Helper T cell (primary cell): ENCODE measurements around a stretch of chr17.

DNA sequence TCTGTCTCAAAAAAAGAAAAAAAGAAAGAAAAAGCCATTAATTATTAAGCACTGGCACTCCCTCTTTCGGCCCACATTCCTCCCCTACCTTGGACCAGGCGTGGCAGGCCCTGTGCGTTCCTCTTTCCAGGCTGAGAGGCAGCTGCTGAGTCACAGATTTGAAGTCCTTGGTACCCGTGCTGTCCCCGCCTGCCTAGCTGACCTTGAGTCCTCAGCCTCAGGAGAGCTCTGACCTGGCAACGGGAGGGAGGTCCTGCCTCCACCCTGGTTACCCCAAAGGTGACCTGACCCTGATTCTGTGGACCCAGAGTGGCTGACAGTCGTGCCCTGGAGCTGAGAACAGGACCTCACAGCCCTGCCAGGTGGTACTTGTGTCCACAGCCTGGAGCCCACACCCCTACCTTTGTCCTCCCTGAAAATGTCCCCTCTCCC lies 4.3 kb downstream of the CDR2L start:
- PRO-cap, 2 experiments, result no peak in any of the 2 experiments

DNA sequence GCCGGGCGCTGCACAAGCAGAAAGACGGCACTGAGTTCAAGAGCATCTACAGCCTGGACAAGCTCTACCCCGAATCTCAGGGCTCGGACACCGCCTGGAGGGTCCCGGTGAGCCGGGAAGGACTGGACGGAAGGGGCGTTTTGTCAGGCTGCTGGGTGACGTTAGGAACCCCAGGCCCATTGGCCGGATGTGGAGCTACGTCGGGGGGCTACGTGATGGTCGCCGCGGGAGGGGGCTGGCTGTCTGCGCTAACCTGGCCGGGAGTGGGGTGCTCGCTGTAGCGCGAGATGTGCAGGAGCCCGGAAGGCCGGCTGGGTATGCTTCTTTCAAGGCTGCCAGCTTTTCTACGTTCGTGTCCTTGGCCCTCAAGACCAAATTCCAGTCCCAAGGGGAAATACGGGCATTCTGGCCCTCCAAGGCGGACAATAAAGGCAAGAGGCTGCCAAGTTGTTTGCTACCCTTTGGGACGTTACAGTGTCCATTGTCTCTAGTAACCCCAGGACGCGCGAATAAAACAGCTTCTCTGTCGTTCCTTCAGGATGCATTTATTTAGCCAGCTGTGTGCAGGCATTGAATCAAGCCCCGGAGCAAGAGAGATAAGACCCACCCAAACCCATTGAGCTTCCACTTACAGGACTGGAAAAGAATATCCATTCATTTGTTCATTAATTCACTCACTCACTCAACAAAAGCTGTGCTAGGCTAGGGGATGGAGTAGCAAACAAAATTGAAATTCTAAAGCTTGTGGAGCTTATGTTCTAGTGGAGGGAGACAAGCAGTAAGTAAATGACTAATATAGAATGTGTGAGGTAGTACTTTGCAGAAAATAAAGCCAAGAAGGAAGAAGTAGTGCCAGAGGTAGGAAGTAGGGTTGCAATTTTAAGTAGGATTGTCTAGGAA lies 546 bp downstream of the MRPL58 start:
- PRO-cap, 2 experiments, result peak in 1 of 2 experiments; most common plus-strand start position 242 of the sequence (in 1); most common minus-strand start position 291 of the sequence (in 1)

- PRO-cap, 2 experiments, result no peak in any of the 2 experiments
Observed at GRCh38 chr17:75063925-75064772, 17.1 kb downstream of the KCTD2 start.

- PRO-cap, 2 experiments, result no peak in any of the 2 experiments
Observed at GRCh38 chr17:75163488-75164139, 9.3 kb upstream of the JPT1 start.

GRCh38 chr17:75238681-75239567 lies 22.5 kb downstream of the GGA3 start:
- PRO-cap, 2 experiments, result peak in 2 of 2 experiments; most common plus-strand start chr17:75239122 (in 1); most common minus-strand start chr17:75239024 (in 1)

GRCh38 chr17:75266545-75267192 lies 4.4 kb downstream of the MIF4GD start:
- PRO-cap, 2 experiments, result no peak in any of the 2 experiments

- PRO-cap, 2 experiments, result no peak in any of the 2 experiments
Observed at GRCh38 chr17:75269843-75270095, 1.3 kb downstream of the MIF4GD start.

DNA sequence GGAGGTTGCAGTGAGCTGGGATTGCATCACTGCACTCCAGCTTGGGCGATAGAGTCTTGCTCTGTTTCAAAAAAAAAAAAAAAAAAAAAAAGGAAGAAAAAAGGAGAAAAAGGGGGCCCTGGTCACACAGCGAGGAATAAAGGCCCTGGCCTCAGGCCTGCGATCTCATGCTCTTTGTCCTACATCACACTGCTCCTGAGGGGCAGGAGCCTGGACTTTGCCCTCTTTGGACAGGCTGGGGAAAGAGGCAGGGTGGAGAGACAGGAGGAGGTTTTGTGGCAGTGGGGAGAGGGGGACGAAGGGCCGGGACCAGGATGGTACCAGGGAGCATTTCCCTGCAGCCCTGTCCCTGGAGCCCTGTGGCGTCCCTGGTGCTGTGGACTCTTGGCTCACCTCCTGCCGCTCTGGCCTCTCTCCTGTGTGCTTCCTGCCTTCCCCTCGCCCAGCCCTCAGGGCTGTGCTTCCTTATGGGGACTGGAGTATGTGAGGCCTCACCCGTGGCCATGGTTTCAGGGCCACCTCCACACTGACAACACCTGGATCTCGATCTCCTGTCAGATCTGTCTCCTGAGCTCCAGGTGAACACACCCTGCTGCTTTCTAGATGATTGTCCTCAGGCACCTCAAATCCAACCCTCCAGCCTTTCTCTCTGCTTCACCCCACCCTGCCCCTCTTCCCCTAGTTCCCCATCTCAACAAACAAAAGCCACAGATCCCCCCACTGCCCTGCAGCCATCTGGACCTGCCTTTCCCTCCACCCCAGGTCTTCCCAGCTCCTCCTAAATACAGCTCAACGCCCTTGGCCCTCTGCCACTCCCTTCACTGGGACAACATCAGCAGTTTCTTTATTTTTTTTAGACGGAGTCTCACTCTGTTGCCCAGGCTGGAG lies 20.0 kb upstream of the SLC25A19 start:
- PRO-cap, 2 experiments, result no peak in any of the 2 experiments

DNA sequence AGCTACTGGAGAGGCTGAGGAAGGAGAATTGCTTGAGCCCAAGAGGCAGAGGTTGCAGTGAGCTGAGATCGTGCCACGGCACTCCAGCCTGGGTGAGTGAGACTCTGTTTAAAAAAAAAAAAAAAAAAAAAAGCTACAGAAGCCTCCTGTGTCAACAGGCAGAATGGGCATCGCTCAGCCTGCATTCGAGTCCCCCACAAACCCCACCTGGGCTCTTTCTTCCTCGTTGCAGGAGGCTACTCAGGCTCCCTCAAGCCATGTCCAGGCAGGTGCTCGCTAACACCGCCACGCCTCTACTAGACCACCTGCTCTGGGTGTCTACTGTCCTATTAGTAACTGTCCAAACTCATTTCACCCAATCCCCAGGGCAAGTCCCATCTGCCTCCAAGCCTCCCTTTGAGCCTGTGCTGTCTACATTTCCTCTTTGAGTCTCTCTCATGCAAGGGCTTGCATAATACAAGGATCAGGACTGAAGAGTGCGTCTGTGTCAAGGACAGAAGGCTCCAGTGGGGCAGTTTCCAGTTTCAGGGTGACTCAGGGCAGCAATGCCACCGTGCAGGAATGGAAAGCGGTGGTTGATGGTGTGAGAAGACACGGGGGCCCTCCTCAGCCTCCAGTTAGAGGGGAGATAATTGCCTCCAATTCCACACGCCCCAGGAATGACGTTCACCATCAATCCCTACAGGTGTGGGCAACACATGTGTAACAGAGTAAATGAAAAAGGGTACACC lies 24.5 kb upstream of the SLC25A19 start:
- PRO-cap, 2 experiments, result no peak in any of the 2 experiments

DNA sequence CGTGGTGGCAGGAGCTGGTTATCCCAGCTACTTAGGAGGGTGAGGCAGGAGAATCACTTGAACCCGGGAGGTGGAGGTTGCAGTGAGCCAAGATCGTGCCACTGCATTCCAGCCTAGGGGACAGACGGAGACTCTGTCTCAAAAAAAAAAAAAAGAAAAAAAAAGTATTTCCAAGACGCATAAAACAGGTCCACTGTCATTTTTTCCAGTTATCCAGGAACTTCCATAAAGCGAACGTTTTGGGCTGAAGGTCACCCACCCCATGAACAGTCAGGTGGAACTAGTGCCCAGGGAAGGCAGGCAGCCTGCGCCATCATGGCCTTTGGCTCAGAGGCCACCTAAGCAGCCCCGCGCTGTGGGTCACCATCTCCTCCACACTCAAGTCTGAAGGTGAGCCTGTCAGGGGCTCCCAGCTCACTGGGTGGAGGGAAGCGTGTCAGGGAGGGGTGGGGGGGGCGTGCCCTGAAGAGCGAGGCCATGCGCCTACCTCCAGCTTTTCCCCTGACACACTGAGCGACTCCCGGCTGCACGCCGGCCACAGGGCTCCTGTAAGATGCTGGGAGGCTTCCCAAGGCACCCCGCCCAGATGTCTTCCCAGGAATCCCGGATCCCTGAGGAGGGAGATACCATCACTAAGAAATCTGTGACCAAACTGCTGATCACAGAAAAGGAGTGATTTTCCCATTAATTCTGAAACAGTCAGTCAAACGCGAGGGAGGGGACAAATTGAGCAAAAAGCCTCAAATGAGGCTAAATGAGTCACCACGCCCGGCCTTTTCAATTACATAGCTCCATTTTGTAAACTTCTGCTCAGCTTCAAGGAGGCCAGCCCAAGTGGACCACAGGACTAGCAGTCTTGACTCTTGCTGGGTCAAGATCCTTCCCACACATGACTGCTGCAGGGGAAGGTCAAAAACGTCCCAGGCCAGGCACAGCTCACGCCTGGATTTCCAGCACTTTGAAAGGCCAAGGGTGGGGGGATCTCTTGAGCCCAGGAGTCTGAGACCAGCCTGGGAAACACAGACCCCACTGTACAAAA lies 26.4 kb upstream of the SLC25A19 start:
- PRO-cap, 2 experiments, result no peak in any of the 2 experiments

GRCh38 chr17:75356415-75357322 lies 48.8 kb downstream of the GRB2 start:
- PRO-cap, 2 experiments, result no peak in any of the 2 experiments

GRCh38 chr17:75609969-75611037 lies 22.7 kb downstream of the MYO15B start:
- PRO-cap, 2 experiments, result no peak in any of the 2 experiments

DNA sequence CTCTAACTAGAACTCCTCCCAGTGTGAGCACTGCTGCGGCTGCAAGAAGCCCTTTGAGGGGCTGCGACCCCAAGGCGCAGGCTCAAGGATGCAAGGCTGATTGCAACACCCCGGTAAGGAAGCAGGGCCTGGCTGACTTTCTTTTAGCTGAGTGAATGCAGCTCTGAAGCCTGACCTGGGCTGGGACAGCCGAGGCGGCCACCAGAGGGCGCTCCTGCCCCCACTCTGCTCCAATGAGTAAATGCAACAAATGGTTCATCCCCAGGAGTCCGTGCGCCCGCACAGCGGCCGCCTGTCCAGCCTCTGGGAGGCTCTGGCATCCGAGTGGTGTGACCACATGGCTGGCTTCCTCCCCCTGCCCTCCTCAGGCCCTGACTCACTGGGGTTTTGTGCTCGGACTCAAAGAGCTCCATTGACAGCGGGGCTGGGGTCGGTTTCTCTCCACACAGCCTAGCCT lies 315 bp upstream of the SMIM5 start:
- PRO-cap, 2 experiments, result no peak in any of the 2 experiments

- PRO-cap, 2 experiments, result no peak in any of the 2 experiments
Observed at GRCh38 chr17:75706106-75706942, 14.9 kb upstream of the ITGB4 start.

GRCh38 chr17:75721645-75722022 lies 375 bp downstream of the ITGB4 start:
- PRO-cap, 2 experiments, result no peak in any of the 2 experiments

DNA sequence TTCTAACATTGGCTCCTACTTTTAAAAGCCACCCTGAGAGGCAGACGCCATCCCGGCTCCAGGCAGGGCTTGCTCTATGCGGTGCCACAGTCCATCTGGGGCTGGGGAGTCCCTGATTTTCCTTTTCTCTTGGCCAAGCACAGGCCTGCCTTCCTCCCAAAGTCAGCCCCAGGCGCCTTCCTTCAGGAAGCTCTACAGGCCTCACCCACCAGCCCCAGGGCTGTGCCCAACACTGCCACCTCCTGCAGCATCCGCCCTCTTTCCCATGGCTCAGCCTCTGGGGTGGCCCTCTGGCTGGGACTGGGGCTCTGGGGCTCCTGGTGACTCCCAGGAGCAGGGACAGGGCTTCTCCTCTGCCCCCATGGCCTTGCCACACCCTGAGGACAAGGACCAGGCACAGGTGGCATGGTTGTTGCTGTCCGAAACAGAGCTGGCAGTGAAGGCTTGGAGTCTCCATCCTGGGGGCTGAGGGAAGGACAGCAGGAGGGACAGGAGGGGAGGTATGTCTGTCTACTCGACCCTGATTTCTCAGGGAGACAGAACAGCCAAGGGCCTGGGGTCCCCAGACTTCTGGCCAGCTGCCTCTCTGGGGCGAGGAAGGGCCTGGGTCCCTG lies 871 bp downstream of the ITGB4 start:
- PRO-cap, 2 experiments, result no peak in any of the 2 experiments

DNA sequence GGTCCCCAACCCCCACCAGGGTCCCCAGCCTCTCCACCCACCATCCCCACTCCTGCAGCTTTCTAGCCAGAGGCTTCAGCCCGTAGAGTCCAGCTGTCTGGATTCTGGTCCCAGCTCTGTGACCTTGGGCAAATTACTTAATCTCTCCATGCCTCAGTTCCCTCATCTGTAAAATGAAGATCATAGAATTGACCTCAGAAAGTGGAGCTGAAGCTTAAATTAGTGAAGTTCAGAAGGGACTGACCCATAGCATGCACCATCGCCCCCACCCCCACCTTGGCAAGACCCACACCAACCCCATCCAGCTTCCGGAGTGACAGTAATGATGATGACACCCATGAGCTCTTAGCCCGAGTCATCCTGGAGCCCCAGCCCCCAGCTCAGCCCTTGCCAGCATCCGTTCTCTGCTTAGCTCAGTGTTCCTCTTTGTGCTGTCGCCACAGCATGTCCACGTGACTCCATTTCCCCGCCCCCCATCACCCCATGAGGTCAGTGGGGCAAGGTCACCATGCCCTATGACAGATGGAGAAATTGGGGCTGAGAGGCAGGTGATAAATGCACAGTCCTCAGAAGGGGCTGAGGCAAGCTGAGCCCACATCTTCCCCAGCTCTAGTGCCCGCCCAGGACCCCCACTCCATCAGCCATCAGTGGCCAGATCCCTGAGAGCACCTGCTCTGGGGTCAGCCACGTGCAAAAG lies 16.8 kb downstream of the ITGB4 start:
- PRO-cap, 2 experiments, result no peak in any of the 2 experiments

GRCh38 chr17:75830397-75831581 lies 13.4 kb downstream of the UNC13D start:
- PRO-cap, 2 experiments, result no peak in any of the 2 experiments

DNA sequence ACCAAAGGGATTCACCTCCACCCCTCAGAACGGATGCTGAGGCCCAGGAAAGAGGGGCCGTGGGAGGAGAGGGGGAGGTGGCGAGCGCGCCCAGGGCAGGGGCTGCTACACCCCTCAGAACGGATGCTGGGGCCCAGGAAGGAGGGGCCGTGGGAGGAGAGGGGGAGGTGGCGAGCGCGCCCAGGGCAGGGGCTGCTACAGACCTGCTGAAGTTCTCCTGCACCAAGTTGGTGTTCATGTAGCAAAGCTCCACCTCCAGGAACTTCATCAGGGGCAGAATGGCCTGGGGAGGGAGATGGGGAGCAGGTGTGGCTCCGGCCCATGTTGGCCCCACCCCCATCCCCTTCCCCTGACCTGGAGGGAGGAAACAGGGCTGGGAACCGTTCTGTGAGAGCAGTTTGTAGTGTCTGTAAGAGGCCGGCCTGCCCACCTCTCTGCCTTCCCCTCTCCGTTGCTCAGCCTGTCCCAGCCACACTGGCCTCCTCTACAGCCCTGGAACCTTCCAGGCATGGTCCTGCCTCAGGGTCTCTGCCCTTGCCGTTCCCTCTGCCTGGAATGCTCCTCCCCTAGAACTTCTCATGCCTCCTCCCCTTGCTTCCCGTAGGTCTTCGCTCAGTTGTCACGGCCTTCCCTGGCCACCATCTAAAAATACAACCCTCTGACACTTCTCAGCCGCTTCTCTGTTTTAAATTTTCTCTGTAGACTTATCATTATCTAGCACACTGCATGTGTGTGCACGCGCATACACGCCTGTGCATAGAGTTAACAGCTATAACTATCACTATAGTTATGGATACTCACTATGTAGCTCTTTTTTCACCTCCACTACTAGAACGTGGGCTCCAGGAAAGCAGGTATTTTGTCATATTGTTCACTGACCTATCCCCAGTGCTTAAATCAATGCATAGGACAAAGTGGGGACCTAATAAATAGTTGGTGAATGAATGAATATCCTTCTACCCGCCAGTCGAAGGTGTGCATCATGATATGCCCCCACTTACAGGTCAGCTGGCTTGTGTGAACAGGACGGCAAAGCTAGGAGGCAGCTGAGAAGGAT lies 11.1 kb downstream of the UNC13D start:
- PRO-cap, 2 experiments, result no peak in any of the 2 experiments

GRCh38 chr17:75890446-75891528 lies 6.0 kb downstream of the TRIM65 start:
- PRO-cap, 2 experiments, result no peak in any of the 2 experiments